Endothelial cell of umbilical vein (primary cell): ENCODE data around the gene VIL1.

DNA sequence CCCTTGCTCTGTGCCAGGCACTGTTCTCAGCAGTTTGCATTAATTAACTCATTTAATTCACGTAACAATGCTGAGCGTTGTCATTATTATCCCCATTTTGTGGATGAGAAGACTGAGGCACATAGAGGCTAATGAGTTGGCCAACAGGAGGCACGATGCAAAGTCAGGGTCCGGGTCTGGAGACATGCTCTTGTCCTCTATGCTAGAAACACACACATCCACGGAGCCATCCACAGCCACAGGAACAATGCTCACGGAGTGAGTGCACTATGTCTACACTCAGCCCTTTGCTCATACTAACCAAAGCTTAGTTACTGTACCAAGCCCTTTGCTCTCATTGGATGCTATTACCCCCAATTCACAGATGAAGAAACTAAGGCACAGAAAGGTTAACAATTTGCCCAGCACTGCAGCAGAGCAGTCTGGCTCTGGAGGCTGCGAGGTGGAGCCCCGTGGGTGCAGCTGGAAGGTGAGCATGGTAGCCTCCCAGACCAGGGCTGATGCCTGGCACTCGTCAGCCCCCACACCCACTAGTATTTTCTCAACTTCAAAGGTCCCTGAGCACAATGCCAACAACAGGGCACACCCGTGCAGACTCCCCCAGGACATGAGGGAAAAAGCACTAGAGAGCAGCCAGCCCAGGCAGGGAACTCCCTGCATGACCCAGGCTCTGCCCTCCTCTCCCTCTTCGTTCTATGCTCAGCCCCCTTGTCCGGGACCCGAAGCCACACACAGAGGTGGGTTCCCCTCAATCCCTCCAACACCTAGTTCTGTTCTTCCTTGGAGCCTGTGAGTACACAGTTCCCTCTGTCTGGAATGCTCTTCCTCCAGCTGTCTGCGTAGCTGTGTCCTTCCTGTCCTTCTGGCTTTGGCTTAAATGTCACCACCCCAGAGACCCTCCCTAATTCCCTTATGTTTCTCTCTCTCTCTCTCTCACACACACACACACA, 79.1 kb downstream of the TNS1 start:
- PRO-cap = no peak
CAGE:
- cytosol, long polyA minus RNA = no peak
- cytosol, long polyA plus RNA = no peak
- long polyA plus RNA = no peak
- nucleus, long polyA minus RNA = no peak
- nucleus, long polyA plus RNA = no peak

GRCh38 chr2:217928112-217929290, 74.3 kb downstream of the TNS1 start:
- PRO-cap = bidirectional peak, plus-strand start at chr2:217928445, minus-strand start at chr2:217928414
CAGE:
- cytosol, long polyA minus RNA = no peak
- cytosol, long polyA plus RNA = no peak
- long polyA plus RNA = no peak
- nucleus, long polyA minus RNA = no peak
- nucleus, long polyA plus RNA = no peak

GRCh38 chr2:217935452-217935921, 67.3 kb downstream of the TNS1 start:
- PRO-cap = no peak
CAGE:
- cytosol, long polyA minus RNA = no peak
- cytosol, long polyA plus RNA = no peak
- long polyA plus RNA = no peak
- nucleus, long polyA minus RNA = no peak
- nucleus, long polyA plus RNA = no peak

- PRO-cap = no peak
CAGE:
- cytosol, long polyA minus RNA = no peak
- cytosol, long polyA plus RNA = no peak
- long polyA plus RNA = no peak
- nucleus, long polyA minus RNA = no peak
- nucleus, long polyA plus RNA = no peak
Observed at GRCh38 chr2:217964949-217965209, 37.9 kb downstream of the TNS1 start.

DNA sequence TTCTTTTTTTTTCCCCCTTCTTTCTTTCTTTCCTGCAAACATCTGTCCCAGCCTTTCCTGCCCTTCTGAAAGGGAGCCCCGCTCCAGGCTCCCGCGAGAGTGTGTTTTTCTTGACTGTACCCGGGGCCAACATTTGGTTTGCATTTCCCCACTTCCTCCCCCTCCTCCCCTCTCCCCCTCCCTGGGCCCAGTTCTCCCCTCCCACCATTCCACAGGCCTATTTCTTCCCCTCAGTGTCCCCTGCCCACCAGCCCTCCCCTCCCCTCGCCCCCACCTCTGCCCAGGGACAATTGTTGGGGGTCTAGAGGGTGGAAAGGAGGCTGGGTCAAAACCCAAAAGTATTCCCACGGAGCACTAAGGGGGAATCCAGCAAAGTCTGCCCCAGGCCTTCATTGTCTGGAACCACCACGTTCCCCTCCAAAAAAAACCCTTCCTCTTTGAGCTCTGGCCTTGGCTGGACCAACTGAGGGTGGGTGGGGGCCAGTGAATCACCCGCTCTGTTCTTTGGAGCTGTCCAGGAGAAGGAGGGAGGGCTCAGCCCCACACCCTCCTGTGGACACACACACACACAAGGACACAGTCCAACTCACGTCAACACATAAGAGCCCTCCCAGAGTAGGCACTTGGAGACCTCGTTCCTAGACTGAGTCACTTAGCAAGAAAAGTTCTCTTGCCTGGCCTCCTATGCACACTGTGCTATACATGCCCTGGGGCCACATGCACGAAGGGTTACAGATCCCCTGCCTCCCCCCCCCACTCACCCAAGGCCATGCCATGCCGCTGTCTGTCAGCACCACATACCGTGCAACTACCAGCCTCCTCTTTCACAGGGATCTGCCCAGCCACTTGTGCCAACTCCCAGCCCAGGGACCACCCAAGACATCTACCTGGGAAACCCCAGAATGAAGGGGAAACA, 1.1 kb upstream of the TNS1 start:
- PRO-cap = no peak
CAGE:
- cytosol, long polyA minus RNA = no peak
- cytosol, long polyA plus RNA = no peak
- long polyA plus RNA = no peak
- nucleus, long polyA minus RNA = no peak
- nucleus, long polyA plus RNA = no peak

GRCh38 chr2:218009515-218011042, 7.3 kb upstream of the TNS1 start:
- PRO-cap = bidirectional peak, plus-strand start at chr2:218010379, minus-strand start at chr2:218010344
CAGE:
- cytosol, long polyA minus RNA = no peak
- cytosol, long polyA plus RNA = no peak
- long polyA plus RNA = no peak
- nucleus, long polyA minus RNA = no peak
- nucleus, long polyA plus RNA = no peak

DNA sequence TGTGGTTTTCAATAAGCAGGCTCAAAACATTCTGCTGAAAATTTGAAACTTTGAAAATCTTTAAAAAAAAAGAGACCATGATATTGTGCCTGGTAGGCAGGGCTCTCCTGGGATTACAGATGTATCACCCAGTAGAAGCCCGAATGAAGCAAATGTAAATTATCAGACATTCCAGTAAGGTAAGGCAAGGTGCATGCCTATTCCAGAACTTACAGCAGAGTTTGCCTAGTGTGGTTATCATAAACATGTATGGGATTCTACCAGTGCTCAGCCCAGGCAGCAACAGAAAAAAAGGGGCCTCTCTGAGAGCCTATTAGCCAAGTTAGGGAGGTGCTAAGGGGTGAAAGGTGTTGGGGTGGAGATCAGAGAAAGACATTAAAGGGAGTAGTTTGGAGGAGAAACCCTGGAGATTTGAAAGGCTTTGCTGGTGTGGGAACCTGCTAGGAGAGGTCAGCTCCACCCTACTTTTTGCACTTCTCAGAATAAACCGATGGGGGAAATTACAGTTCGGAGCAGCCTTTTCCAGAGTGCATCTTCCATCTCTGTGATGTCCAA, 2.9 kb downstream of the ARPC2 start:
- PRO-cap = no peak
CAGE:
- cytosol, long polyA minus RNA = no peak
- cytosol, long polyA plus RNA = no peak
- long polyA plus RNA = no peak
- nucleus, long polyA minus RNA = start-site peak on the plus strand centred at position 299 of the sequence, 934 bp wide, 61 reads
- nucleus, long polyA plus RNA = no peak

- PRO-cap = no peak
CAGE:
- cytosol, long polyA minus RNA = no peak
- cytosol, long polyA plus RNA = no peak
- long polyA plus RNA = no peak
- nucleus, long polyA minus RNA = no peak
- nucleus, long polyA plus RNA = no peak
Observed at GRCh38 chr2:218233677-218234166, 16.7 kb downstream of the ARPC2 start.

DNA sequence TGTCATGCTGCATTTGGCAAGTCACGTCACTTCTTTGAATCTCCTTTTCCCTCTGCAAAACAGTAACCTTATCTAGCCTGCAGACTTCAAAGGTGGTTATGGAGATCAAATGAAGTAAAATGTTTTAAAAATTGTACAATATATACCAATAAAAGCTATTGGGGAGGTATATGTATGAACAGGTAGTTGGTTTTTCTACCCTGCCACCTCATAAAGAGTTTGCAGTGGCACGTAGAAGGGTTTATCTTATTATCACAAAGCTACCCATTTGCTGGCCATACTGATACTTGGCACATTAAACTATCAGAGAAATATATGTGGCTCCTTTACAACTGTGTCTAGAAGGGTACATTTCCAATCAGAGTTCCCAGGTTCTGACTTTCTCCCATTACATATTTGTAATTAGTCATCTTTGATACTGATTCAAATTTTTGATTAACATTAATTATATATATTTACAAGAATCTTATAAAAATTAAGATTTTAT, 21.0 kb downstream of the ARPC2 start:
- PRO-cap = no peak
CAGE:
- cytosol, long polyA minus RNA = no peak
- cytosol, long polyA plus RNA = no peak
- long polyA plus RNA = no peak
- nucleus, long polyA minus RNA = no peak
- nucleus, long polyA plus RNA = no peak

- PRO-cap = no peak
CAGE:
- cytosol, long polyA minus RNA = no peak
- cytosol, long polyA plus RNA = no peak
- long polyA plus RNA = no peak
- nucleus, long polyA minus RNA = no peak
- nucleus, long polyA plus RNA = no peak
Observed at GRCh38 chr2:218264689-218265267, 4.0 kb downstream of the GPBAR1 start.

GRCh38 chr2:218392593-218393624, 6.8 kb upstream of the CTDSP1 start:
- PRO-cap = no peak
CAGE:
- cytosol, long polyA minus RNA = no peak
- cytosol, long polyA plus RNA = no peak
- long polyA plus RNA = no peak
- nucleus, long polyA minus RNA = no peak
- nucleus, long polyA plus RNA = no peak

- PRO-cap = bidirectional peak, plus-strand start at chr2:218398233, minus-strand start at chr2:218398133
CAGE:
- cytosol, long polyA minus RNA = no peak
- cytosol, long polyA plus RNA = no peak
- long polyA plus RNA = no peak
- nucleus, long polyA minus RNA = no peak
- nucleus, long polyA plus RNA = no peak
Observed at GRCh38 chr2:218397713-218398280, 1.9 kb upstream of the CTDSP1 start.

GRCh38 chr2:218401897-218403005, 2.6 kb downstream of the CTDSP1 start:
- PRO-cap = no peak
CAGE:
- cytosol, long polyA minus RNA = no peak
- cytosol, long polyA plus RNA = no peak
- long polyA plus RNA = no peak
- nucleus, long polyA minus RNA = no peak
- nucleus, long polyA plus RNA = no peak

DNA sequence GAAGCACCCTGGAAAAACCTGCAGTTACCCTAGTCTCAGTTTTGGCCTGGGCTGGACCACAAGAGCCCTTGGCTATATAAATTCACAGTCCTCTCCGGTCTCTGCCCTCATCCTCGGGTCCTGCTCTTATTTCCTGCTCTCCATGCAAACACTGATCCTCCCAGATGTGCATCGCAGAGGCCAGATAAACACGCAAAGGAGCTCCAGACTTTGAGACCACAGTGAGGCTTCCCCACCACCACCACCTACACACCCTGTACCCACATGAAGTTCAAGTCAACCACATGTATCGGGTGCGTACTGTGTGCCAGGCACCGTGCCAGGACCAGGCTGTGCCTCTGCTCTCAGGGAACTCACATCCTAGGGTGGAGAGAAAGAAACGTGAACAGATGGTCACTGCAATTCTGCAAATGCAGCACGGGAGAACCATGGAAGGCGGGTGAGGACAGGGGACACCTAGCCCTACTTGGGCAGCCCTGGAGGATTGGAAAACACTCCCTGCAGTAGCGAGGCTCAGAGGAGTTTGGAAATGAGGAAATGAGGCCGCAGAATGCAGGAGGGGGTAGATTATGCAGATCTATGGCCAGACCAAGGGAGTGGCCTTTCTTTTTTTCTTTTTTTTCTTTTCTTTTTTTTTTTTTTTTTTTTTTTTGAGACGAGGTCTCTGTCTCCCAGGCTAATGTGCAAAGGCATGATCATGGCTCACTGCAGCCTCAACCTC, 7.5 kb downstream of the CTDSP1 start:
- PRO-cap = no peak
CAGE:
- cytosol, long polyA minus RNA = no peak
- cytosol, long polyA plus RNA = no peak
- long polyA plus RNA = no peak
- nucleus, long polyA minus RNA = no peak
- nucleus, long polyA plus RNA = no peak

DNA sequence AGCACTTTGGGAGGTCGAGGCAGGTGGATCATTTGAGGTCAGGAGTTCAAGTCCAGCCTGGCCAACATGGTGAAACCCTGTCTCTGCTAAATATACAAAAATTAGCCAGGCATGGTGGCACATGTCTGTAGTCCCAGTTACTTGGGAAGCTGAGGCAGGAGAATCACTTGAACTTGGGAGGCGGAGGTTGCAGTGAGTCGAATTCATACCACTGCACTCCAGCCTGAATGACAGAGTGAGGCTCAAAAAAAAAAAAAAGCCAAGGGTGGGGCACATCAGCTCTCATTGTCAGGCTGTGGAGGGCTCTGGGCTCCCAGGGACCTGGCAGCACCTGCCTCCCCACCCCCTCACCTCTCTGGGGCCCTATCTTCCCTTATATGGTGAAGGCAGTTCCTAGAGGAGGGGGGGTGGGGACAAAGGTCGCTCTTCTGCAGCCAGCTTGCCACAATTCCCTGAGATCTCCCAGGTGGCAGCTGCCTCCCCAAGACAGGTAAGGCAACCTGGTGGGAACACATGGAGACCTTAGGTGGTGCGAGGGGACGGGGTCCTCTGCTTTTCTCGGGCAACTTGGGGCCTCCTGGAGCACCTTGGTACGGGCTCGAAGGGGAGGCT, at the start of gene VIL1:
Gene VIL1, plus strand, starts transcription at position 445 of the 612 bp plus-strand sequence.
- PRO-cap = no peak
CAGE:
- cytosol, long polyA minus RNA = no peak
- cytosol, long polyA plus RNA = no peak
- long polyA plus RNA = no peak
- nucleus, long polyA minus RNA = no peak
- nucleus, long polyA plus RNA = no peak

DNA sequence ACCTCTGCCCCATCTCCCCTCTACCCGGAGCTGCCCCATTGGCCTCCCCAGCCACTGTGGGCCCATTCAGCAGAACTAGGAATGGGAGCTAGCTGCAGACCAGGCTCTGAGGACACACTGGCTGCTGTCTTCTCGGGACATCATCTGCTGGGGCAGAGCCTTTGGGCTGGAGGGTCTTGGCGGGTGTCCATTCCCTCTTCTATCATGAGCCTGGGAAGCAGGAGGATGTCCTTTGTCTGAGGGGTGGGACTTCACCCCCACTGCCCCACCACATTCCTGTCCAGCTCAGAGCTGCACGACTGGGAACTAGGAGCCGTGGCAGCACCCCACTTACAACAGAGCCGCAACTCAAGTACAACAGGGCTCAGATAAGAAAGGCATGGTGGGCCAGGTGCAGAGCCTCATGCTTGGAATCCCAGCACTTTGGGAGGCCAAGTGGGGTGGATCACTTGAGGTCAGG, 870 bp downstream of the VIL1 start:
- PRO-cap = no peak
CAGE:
- cytosol, long polyA minus RNA = no peak
- cytosol, long polyA plus RNA = no peak
- long polyA plus RNA = no peak
- nucleus, long polyA minus RNA = no peak
- nucleus, long polyA plus RNA = no peak

DNA sequence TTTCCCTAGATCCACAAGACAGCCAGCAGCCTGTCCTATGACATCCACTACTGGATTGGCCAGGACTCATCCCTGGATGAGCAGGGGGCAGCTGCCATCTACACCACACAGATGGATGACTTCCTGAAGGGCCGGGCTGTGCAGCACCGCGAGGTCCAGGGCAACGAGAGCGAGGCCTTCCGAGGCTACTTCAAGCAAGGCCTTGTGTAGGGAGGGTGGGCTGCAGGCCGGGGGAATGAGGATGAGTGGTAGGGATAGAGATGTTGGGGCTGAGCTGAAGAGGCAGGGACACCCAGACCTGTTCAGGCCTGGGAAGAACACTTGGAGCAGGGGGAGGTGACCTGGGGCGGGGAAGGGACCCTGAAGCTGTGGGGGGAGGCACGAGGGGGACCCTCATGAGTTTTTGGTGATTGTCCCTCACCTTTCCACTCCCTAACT, 6.7 kb downstream of the VIL1 start:
- PRO-cap = no peak
CAGE:
- cytosol, long polyA minus RNA = no peak
- cytosol, long polyA plus RNA = no peak
- long polyA plus RNA = no peak
- nucleus, long polyA minus RNA = no peak
- nucleus, long polyA plus RNA = no peak

- PRO-cap = no peak
CAGE:
- cytosol, long polyA minus RNA = no peak
- cytosol, long polyA plus RNA = no peak
- long polyA plus RNA = no peak
- nucleus, long polyA minus RNA = no peak
- nucleus, long polyA plus RNA = no peak
Observed at GRCh38 chr2:218739630-218740161, 29.1 kb downstream of the TTLL4 start.

DNA sequence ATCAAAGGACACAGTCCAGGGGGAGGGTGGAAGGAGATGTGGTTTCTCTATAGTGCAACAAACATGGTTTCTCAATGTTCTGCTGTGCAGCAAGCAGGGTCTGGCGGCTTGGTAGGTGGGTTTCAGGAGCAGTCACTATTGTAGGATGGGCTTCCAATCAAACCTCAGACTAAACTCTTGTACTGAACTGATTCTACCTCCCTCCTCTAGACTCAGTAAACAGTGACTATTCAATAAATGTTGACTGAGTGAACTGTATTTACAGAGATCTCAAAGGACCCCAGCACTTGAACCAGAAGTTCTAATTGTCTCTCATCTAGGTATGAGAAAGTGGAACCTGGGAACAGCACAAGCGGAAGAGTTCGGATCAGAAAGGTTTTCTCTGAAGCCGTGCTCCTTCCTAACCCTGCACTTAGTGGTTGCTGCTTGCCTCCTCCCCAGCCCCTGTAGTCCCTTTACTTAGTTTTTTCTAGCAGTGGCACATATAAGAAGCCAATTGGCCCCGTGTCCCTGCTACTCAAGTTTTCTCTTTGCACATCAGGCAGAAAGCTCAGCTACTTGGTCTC, 26.7 kb upstream of the CYP27A1 start:
- PRO-cap = no peak
CAGE:
- cytosol, long polyA minus RNA = no peak
- cytosol, long polyA plus RNA = no peak
- long polyA plus RNA = no peak
- nucleus, long polyA minus RNA = no peak
- nucleus, long polyA plus RNA = no peak

- PRO-cap = no peak
CAGE:
- cytosol, long polyA minus RNA = no peak
- cytosol, long polyA plus RNA = no peak
- long polyA plus RNA = no peak
- nucleus, long polyA minus RNA = no peak
- nucleus, long polyA plus RNA = no peak
Observed at GRCh38 chr2:218757857-218758373, 24.0 kb upstream of the CYP27A1 start.